ENCODE data around the gene SCRG1.

GRCh38 chr4:169010541-169011121 is 576 bp upstream of the CBR4 start:
- PRO-cap, 3 experiments: no peak in any of the 3 experiments
- RAMPAGE, long total RNA: no peak

GRCh38 chr4:169070769-169071293 is 60.8 kb upstream of the CBR4 start:
- PRO-cap, 3 experiments: no peak in any of the 3 experiments
- RAMPAGE, long total RNA: no peak

DNA sequence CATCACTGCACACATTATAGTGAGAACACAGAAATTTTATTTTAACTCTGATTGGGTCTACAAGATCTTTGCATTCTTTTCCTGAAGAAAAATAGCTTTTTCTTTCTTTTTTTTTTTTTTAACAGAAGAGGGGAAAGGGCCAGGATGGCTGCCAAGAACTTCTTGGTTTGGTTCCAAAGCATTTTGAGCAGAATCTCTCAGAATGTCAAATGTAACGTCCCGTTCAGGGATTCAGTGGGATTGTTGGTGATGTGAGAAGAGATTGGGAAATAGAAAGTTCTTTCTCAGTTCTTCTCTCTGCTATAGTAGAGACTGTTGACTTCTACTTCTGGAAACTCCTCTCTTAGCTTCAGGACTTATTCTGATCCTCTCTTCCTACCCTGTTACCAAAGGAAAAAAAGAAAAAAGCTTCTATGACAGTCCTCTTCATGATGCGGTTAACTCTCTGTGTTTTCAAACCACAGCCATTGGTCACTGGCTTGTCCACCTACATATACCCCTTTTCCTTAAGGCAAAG is 71.0 kb upstream of the CBR4 start:
- PRO-cap, 3 experiments: no peak in any of the 3 experiments
- RAMPAGE, long total RNA: no peak

GRCh38 chr4:169201392-169202039 is 69.2 kb downstream of the SH3RF1 start:
- PRO-cap, 3 experiments: no peak in any of the 3 experiments
- RAMPAGE, long total RNA: no peak

- PRO-cap, 3 experiments: no peak in any of the 3 experiments
- RAMPAGE, long total RNA: no peak
These were observed 49.8 kb downstream of the SH3RF1 start for GRCh38 chr4:169220770-169221460.

GRCh38 chr4:169225338-169226008 is 45.3 kb downstream of the SH3RF1 start:
- PRO-cap, 3 experiments: no peak in any of the 3 experiments
- RAMPAGE, long total RNA: no peak

GRCh38 chr4:169254553-169255051 is 16.2 kb downstream of the SH3RF1 start:
- PRO-cap, 3 experiments: no peak in any of the 3 experiments
- RAMPAGE, long total RNA: no peak

DNA sequence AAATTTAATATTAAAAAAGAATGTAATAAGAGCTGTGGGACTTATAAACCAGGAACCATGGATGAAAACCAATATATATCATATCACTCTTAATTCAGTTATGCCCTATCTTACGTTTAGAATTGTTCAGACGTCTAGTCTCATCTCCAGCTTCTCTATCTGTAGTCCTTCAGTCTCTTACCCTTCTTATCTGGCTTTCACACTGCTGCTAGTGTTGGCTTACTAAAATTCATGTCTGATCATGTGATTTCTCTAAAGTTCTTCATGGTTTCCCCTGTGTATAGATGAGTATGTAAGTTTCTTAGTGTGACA is 6.4 kb downstream of the CLCN3 start:
- PRO-cap, 3 experiments: no peak in any of the 3 experiments
- RAMPAGE, long total RNA: no peak

DNA sequence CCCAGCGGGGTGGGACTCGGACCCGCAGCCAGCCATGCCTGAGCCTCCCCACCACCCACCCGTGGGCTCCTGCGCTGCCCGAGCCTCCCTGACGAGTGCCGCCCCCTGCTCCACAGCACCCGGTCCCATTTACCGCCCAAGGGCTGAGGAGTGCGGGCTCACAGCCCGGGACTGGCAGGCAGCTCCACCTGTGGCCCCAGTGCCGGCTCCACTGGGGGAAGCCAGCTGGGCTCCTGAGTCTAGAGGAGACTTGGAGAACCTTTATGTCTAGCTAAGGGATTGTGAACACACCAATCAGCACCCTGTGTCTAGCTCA is 1.7 kb upstream of the AADAT start:
- PRO-cap, 3 experiments: no peak in any of the 3 experiments
- RAMPAGE, long total RNA: no peak

GRCh38 chr4:170788376-170789198 is 698.8 kb upstream of the AADAT start:
- PRO-cap, 3 experiments: no peak in any of the 3 experiments
- RAMPAGE, long total RNA: no peak

DNA sequence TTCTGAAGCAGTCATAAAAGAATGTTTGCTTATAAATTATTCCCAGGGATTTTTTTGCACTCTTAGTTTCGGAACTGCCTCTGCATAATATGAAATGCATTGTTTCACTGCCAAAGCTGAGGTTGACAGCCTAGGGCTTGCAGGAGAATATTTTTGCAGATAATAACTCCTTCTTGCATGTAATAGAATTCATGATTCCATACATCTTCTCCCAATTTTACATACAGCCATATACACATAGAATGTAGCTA is 339.7 kb upstream of the GALNTL6 start:
- PRO-cap, 3 experiments: no peak in any of the 3 experiments
- RAMPAGE, long total RNA: no peak

DNA sequence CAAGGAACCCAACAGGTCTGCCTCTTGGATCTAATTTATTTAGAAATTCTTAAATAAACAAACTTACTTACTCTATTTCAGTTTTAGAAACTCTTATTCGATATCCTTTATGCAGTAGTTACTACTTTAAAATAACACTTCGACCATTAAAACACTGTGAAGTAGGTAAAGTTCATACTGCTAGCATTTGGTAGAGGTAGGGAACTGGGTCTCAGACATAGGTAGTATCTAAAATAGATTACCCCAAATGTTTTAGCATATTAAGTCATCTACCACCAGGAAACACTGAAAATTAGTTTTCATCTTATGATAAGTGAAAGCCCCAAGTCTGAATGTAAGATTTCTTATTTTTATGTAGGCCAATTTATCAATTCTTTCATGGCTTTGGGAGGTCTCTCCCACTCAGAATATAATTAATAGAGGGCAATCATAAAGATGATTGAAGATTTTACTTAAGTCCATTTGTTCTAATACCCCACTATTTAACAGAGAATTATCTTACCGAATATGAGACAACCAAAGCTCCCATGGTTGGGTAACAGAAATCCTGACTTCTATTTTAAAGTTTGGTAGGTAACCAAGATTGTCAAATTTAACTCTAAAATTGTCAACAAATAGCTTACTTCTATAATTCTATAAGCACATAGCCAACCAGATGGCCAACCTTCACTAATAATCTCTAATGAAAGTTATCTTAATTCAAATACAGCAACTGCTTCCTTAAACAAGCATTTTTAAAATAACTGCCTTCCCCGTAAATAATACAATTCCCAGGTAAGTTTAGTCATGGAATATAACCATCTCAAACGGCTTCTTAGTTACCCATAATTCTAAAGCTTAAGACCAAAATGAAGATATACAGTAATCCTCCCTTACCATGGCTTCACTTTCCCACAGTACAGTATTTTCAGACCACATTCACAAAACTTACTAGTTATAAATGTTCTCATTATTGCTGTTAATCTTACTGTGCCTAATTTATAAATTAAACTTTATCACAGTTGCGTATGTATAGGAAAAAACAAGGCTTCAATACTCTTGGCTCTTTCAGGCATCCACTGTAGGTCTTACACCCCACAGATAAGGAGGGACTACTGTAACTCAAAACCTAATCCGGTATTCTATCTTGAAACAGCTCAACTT is 4.0 kb downstream of the HMGB2 start:
- PRO-cap, 3 experiments: no peak in any of the 3 experiments
- RAMPAGE, long total RNA: no peak

DNA sequence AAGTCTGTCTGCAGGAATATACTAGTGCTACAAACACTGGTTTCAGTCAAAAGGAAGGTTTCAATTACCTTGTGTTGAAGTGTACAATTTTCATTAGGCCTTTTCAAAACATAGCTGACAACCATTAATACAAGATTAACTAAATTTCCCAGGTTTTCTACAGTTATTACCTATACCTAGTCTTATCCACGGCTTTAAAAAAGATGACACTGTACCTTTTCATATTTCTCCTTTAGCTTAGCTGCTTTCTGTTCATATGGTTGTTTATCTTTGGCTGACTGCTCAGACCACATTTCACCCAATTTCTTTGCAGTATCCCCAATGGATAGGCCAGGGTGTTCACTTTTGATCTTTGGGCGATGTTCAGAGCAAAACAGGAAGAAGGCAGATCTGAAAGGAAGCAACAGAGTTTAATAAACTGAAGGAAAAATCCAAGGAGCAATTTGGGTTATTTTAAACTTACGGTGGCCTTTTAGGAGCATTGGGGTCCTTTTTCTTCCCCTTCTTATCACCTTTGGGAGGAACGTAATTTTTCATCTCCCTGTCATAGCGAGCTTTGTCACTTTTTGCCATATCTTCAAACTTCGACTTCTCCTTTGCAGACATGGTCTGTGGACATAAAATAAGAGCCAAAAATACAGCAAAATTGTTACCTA is 1.4 kb downstream of the HMGB2 start:
- PRO-cap, 3 experiments: no peak in any of the 3 experiments
- RAMPAGE, long total RNA: start-site peak on the minus strand centred at position 417 of the sequence, 389 bp wide, 209 and 60 reads in 2 replicates

- PRO-cap, 3 experiments: no peak in any of the 3 experiments
- RAMPAGE, long total RNA: start-site peak on the minus strand at chr4:173399115-173399247, 1,484 and 193 reads in 2 replicates
These were observed at the start of gene SCRG1 for GRCh38 chr4:173398821-173399649. TSS of gene SCRG1 (minus strand) at chr4:173399116.

DNA sequence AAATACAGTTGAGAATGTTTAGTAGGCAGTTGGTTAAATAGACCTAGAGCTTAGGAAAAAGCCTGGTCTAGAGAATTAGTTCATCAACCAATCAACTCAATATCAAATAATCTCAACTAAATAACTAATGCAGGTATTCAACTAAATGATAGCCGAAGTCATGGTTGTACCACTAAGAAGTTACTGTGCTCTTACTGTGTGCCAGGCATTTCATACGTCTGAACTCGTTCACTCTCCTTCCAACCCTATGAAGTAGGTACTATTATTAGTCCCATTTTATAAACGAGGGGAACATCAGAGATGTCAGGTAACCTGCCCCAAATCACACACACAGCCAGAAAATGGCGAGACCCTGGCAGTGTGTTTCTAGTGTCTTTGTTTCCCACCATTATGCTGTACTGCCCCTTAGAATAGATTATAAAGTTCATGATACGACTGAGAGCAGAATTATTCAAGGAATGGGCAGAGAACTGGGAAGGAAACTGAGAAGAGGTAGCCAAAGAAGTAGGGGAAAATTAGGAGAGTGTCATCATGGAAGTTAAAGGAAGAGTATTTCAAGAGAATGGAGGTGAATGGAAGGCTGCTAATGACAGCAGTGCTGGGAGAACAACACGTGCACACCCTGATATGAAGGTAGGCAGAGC is 1.7 kb upstream of the SCRG1 start:
- PRO-cap, 3 experiments: no peak in any of the 3 experiments
- RAMPAGE, long total RNA: no peak

- PRO-cap, 3 experiments: no peak in any of the 3 experiments
- RAMPAGE, long total RNA: no peak
These were observed 7.0 kb downstream of the HAND2 start for GRCh38 chr4:173523072-173523448.

DNA sequence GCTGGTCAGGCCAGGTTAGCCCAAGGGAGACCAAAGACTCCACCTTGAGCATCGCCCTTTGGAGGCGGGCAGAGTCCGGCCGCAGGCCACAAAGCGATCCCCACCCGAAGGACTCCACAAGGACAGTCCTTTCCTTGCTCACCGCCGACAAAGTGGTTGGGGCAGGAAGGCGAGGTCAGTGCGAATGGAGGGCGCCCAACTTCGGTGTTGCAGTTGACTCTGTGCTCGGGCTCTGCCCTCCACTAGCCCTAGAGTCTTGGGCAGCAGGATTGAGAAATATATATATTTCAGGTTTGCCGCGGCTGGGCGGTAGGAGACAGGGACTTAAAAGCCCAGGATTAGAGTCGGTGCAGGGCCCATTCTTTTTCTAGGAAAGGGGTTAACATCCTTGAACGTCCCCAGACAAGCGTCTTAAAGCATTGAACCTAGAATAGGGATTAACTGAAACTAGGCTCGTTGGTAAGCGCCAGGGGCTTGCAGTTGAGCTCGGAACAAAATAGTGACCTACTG is 1.6 kb upstream of the HAND2 start:
- PRO-cap, 3 experiments: no peak in any of the 3 experiments
- RAMPAGE, long total RNA: no peak

DNA sequence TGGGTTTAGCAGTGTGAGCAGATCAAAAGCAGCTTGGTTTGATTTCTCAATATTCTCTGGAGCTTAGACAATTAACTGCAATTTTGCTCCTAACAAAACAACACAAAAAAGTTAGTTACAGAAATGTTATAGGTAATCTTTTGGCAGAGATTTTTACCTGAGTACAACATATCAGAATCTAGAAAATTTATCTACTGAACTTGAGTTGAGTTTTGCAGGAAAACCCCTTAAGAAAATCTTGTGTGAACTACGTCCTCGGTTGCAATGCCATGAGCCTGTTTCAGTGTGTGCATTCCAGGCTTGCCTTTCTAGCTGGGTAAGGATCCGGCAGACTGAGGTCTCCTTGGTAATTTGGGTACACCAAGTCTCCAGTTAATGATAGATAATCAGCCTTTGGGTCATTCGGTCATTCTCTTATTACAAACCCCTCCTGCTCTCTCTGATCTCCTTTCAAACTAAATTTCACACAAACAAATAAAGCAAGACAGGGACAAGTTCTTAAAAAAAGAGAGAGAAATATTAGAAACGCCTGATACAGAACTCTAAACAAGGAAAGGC is 5.9 kb upstream of the HAND2 start:
- PRO-cap, 3 experiments: no peak in any of the 3 experiments
- RAMPAGE, long total RNA: no peak

DNA sequence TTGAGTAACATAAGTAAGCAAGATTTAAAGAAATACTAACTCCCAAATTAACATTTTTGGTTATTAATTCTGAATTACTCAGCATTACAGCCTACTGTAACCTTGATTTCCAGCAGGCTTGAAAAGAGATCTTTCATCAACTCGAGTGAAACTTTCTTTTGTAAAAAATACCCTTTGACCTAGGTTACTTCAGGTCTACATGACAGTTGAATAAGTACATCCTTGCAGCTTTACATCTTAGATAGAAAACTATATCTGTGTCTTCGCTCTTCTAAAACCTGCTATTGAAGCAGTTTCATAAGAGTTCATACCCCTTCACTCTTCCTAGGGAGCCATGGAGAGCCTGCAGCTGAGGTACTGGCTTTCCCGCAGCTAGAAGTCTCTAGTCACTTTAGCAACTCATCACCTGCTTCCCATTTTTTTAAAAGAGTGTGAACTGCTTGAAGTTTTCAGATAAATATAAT is 335.9 kb downstream of the FBXO8 start:
- PRO-cap, 3 experiments: no peak in any of the 3 experiments
- RAMPAGE, long total RNA: no peak

GRCh38 chr4:174461758-174462085 is 60.6 kb downstream of the HPGD start:
- PRO-cap, 3 experiments: no peak in any of the 3 experiments
- RAMPAGE, long total RNA: no peak

Measured in cerebellum (tissue), 5 donors.